Hair follicle dermal papilla cell (primary cell): ENCODE data around the gene SNX8.

DNA sequence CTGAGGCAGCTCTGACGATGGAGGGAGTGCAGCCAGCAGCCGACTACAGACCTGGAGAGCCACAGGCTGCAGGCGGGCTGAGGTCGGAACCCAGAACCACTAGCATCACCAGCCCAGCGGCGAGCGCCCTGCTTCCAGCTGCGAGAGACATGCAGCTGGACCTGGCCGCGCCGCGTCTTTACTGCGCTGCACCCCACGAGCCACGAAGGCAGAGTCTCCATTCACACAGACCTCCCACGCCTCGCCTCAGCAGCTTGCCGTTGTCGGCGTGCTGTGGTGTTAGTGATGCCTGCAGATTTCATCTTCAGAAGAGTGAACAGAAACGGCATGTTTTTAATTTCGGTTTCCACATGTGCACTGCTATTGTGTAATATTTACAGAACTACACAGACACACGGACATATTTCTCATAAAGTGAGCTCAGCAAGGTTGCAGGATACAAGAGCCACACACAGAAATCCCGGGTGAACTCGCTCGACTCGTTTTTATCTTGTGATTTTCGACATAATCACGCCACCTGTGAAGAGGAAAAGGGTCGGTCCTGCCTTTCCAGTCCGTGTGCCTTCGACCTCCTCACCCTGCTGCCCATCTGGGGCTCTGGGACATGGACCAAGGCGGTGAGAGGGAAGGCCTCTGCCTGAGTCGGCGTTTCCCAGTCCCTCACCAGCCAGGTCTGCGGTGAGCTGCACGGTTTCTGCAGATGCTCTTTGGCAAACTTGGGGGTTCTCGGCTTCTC, 252.2 kb downstream of the ELFN1 start:
- CAGE, long polyA plus RNA: no peak

- CAGE, long polyA plus RNA: no peak
These were observed 266.3 kb downstream of the ELFN1 start for GRCh38 chr7:1936274-1936962.

GRCh38 chr7:1986326-1987051, 246.3 kb downstream of the MAD1L1 start:
- CAGE, long polyA plus RNA: no peak

- CAGE, long polyA plus RNA: no peak
These were observed 195.4 kb downstream of the MAD1L1 start for GRCh38 chr7:2037256-2037896.

- CAGE, long polyA plus RNA: no peak
These were observed 113.9 kb downstream of the MAD1L1 start for GRCh38 chr7:2118689-2119427.

- CAGE, long polyA plus RNA: no peak
These were observed 99.7 kb downstream of the MAD1L1 start for GRCh38 chr7:2133038-2133502.

GRCh38 chr7:2314088-2314907, at the start of gene SNX8:
SNX8 (minus strand) TSS chr7:2314441.
- CAGE, long polyA plus RNA: no peak

GRCh38 chr7:2469437-2469853, 6.8 kb downstream of the GRIFIN start:
- CAGE, long polyA plus RNA: no peak

DNA sequence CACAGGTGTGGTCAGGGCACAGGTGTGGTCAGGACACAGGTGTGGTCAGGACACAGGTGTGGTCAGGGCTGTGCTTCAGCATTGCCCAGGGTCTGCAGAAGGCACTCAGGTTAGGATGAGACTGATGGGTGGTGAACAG, 17.7 kb upstream of the GRIFIN start:
- CAGE, long polyA plus RNA: no peak

DNA sequence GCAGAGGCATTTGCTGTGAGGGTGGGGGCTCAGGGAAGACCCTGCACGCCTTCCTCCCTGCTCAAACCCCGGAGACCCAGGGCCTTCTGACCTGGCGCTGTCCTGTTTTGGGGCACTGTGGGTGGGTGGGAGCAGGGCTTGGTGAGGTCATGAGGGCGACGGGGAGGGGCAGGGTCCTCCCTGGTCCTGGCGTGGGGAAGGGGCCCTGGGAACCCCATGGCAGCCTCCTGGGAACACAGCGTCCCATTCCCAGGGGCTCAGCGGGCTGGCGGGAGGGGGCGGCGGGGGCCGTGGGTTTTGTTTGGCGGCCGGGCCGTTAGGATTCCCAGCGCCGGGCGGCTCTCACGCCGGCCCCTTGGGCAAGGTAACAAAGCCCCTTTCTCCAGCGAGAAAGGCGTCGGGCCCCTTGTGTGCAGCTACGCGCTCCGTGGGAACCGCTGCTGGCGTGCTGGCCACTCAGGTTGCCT, 1.5 kb downstream of the LFNG start:
- CAGE, long polyA plus RNA: no peak

DNA sequence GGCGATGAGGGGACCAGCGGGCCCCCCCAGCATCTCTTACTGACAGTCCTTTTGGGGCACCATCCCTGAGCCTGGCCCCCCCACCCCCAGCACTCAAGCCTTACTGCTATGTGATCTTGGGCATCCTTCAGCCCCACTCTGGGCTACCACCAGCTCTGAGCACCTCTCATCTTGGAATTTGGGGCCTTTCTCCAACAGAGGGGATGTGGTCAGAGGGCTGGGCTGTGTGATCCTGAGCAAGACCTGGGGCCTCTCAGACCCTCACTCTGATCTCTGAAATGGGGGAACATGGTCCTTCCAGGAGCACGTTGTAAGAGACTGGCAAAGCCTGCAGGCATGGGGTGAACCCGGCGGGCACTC, 1.9 kb downstream of the LFNG start:
- CAGE, long polyA plus RNA: no peak

DNA sequence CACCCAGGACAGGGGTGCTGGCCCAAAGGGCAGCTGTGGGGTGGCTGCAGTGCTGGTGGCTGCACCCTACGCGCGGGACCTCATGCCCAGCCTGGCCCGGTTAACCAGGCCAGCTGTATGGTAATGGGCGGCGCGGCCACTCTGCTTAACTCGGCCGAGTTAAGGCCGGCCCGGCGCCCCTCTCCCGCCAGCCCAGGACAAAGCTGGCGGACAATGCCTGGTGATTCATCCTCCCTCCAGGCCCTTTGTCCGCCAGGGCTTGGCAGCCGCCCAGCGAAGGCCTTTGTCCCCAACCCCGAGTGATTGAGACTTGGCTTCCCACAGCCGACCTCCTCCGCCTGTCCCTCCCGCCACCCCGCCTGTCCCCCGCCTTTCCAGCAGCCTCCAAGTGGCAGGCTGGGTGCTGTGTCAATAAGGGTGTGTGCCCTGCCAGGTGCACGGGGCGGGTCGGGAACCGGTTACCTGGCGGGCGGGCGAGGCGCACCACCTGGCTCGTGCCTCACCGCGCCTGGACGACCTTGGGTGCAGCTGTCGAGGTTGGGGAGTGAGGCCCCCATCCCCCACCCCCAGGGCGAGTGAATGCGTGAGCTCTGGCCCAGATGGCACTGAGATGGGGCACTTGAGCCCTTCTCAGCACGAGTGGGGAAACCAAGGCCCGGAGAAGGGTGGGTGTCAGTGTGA, 4.5 kb downstream of the LFNG start:
- CAGE, long polyA plus RNA: no peak

GRCh38 chr7:2540859-2541133, 14.5 kb downstream of the BRAT1 start:
- CAGE, long polyA plus RNA: no peak

- CAGE, long polyA plus RNA: no peak
These were observed 31.0 kb downstream of the IQCE start for GRCh38 chr7:2589729-2590250.

GRCh38 chr7:2608504-2608917, 23.3 kb upstream of the TTYH3 start:
- CAGE, long polyA plus RNA: no peak

GRCh38 chr7:2621980-2622768, 9.6 kb upstream of the TTYH3 start:
- CAGE, long polyA plus RNA: no peak

- CAGE, long polyA plus RNA: no peak
These were observed 2.4 kb downstream of the TTYH3 start for GRCh38 chr7:2633819-2634903.

DNA sequence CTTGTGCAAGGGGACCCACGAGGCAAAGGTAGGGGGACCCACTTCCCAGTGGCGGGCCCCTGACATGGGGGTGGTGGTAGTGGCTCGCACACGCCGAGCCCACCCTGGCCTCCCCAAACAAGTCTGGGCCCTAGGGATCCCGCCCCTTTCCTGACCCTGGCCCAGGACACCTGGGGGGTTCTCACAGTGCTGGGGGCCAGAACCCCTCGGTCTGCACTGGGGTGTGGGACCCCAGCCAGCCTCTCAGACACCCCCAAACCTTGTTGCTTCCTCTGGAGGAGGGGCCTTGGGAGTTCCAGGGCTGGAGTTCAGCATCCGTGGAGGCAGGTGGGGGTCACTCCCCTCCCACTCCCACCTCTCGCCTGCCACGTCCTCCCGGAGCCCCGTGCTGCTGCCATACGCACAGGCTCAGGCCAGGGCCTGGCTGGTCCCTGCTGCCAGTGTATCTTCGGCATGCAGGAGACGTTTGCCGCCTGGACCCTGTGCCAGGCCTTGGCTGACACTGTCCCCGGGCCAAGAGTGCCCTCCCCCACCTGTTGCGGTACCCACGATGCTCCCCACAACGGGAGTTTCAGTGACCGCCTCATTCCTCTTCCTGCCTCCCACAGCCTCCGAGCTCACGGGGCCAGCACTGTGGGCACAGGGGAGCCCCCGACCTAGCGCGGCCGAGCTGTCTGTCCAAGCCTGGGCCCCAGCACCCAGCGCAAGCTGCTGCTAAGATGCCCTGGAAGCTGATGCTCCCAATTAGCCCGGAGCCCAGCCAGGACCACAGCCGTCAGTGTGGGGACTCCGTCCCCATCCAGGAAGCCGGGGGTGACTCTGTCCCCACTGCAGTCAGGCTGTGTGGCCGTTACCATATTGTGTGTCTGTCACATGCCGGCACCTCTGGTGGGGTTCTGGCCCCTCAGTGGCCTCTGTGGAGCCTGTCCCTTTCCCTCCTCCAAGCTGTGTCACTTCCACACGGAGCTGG, 7.4 kb downstream of the TTYH3 start:
- CAGE, long polyA plus RNA: no peak

- CAGE, long polyA plus RNA: no peak
These were observed 20.8 kb downstream of the TTYH3 start for GRCh38 chr7:2652347-2653173.

DNA sequence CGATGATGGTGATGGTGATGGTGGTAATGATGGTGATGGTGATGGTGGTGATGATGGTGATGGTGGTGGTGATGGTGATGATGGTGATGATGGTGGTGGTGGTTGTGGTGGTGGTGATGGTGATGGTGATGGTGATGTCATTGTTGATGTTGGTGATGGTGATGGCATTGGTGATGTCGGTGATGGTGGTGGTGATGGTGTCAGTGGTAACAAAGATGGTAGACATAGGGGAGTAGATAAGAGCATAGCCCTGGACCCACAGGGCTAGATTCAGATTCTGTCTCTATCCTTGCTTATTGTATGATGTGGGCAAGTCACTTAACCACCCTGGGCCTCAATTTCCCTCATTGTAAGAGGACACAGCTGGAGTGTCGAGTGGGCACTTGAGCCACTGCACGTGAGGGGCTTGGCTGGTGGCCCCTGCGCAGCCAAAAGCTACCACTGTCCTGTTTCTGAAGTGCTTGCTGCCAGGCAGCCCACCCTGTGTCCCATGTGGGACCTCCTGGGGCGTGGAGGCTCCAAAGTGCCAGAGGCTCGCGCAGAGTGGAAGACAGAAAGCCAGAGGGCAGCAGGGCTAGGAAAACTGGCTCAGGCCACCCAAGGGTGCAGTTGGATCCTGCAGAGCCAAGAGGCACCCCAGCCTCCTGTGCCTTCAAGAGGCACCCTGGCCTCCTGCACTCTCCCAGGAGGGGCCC, 25.7 kb downstream of the TTYH3 start:
- CAGE, long polyA plus RNA: no peak